Mesangial cell (primary cell): ENCODE data around the genes ELOVL5, GFRAL and HMGCLL1.

DNA sequence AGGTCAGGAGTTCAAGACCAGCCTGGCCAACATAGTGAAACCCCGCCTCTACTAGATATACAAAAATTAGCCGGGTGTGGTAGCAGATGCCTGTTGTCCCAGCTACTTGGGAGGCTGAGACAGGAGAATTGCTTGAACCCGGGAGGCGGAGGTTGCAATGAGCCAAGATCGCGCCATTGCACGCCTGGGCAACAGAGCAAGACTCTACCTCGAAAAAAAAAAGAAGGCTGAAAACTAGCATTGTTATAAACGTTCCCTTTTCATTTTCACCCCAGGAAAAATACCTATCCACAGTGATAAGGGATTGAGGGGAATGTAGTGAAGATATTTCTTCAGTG is 9.3 kb downstream of the GSTA4 start:
- RAMPAGE, long total RNA: no peak

- RAMPAGE, long total RNA: no peak
Observed at GRCh38 chr6:53320777-53321414, 27.9 kb downstream of the ELOVL5 start.

DNA sequence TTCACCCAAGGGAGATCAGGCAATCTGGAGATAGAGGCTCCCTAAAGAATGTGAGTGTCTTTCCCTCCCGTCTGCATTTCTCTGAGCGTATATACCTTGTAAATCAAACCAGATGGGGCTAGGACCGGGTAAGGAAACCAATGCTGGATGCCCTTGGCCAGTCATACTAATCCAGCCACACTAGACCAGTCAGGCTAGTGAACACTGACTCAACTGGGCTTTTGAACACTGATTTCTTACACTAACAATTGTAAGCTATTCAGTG is 8.0 kb downstream of the ELOVL5 start:
- RAMPAGE, long total RNA: no peak

DNA sequence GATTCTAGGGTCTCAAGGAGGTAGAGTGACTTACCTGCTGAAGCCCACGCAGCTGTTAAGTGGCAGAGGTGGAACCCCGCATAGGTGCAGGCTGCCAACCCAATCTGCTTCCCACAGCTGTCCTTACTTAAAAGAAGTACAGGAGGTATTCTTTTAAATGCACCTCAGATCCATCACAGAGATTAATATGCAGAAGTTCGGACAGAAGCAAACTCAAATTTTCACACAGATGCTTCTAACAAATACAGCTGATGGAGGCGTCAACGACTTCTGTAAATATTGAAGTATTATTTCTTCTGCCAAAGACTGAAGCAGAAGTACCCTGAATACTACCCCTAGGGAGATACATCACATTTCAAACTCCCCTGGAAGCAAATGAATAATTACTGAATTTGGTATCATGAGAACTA is 6.8 kb downstream of the ELOVL5 start:
- RAMPAGE, long total RNA: no peak

DNA sequence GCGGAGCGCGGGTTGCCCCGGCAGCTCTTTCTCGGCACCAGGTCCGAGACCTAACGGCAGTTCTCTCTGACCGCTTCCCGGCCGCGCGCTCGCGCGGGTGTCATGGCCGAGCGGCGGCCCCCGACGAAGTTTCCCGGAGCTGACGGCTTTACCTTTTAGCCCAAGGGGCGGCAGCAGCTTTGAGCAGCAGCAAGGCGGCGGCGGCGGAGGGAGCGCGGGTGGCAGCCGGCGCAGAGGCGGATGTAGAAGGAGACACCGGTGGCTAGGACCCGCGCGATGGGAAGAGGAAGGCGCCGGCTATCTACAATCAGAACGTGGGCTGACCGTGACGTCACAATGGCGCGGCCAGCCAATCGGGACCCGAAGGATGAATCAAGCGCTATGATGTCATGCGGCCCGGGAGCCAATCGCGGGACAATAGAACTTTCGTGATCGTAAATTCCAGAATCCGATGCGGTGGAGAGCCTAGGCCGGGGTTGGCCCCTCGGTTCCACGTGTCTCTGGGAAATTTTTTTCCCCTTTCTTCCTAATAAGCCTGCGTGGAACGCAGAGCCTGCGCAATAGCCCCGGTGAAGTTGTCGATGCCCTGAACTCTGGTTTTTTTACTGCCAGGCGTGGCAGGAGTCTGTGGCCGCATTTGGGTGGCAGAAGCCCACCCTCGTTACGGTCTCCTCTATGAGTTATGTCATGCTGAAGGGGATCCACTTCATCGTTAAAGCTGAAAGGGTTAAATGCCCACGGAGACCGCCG is at the start of gene ELOVL5:
Gene ELOVL5 (minus strand): TSS at position 286 of the 750 bp plus-strand sequence.
- RAMPAGE, long total RNA: start-site peak on the minus strand centred at position 280 of the sequence, 60 bp wide, 428 reads; start-site peak on the minus strand centred at position 489 of the sequence, 79 bp wide, 41 reads

- RAMPAGE, long total RNA: no peak
Observed at GRCh38 chr6:53358721-53359267, 10.0 kb upstream of the ELOVL5 start.

GRCh38 chr6:53627636-53628927 is 37.5 kb downstream of the KLHL31 start:
- RAMPAGE, long total RNA: no peak

- RAMPAGE, long total RNA: no peak
Observed at GRCh38 chr6:53746274-53746763, 48.5 kb upstream of the LRRC1 start.

DNA sequence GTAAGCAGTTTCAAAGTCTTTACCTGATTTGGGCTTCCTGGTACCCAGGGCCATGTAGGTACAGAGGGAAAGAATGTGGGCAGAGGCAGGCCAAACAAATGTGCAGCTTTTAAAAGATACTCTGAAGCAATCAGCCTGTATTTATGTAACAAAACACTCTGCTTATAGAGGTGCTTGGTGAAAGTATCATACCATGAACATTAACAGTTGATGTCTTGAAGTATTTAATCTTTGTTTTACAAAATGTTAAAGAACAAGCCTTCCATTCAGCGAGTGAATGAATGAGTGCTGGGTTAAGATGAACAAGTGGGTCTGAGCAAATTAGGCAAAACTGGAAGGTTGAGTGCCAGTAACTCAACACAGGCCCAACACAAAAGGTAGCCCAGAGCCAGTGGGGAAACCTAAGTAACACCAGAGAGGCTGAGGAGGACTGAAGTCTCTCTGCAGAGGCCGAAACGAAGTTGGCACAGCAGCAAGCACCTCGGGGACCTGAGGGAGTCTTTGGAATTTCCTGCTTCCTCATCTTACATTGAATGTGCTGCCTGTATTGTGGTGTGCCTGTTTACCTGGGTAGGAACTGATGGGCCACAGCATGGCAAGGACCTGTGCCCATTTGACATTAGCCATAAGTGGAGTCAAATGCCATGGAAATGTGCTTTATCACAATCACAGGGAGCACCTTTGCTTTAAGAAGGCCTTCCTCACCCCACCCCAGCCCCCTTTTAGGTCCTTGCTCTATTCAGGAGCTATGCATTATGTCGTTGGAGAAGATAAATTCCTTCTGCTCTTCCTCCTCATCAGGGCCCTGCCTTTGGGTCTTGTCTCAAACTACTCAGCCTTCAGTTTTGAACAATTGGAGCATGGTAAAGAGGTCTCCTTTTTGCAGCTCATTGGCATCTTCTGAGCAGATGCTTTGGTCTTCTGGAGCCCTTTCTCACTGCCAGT is 60.5 kb downstream of the LRRC1 start:
- RAMPAGE, long total RNA: no peak

DNA sequence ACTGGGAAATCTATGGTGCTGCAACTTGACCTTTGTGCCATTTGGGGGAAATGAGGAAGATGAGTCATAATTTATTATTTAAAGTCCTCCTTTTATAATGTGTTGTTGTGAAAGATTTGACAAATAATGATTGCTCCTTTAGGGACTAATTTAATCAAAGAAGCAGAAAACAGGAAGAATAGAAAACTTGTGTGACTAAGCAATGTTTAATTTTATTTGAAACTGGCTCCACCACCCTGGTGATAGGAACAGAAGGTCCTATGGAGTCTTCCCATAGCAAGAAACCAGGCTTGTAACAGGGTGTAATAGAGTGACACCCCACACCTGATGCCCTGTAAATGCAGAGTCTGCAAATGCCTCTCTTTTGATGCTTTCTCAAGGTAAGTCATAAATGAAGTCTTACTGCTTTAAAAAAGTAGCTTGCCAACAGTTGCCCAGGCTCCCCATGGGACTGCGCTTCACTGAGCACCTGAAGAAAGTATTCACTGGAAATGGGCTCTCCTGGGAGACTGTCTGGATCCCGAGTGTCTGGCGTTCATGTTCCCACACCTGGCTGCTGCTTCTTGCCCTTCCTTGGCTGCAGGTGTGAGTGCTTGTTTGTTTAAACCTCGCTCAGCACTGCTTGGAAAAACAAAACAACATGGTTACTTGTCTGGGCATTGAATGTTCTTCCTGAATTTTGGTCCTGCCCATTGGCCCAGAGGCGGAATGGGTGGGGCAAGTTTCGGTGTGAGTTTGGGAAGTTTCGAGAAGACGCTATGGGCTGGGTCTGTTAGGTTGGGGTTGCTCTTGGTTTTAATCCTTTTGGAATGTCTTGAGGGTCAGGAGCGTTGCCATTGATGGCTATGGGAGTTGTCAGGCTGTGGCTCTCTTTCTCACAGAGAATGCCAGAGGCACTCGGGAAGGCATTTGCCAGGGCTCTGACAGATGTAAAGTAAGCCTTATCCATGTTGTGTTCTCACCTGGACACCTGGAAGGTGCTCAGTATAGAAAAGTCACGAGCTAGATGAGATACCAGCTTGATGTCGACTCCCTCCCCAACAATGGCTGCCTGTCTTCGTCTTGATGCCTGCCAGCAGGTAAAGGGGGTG is 134.7 kb downstream of the LRRC1 start:
- RAMPAGE, long total RNA: no peak

DNA sequence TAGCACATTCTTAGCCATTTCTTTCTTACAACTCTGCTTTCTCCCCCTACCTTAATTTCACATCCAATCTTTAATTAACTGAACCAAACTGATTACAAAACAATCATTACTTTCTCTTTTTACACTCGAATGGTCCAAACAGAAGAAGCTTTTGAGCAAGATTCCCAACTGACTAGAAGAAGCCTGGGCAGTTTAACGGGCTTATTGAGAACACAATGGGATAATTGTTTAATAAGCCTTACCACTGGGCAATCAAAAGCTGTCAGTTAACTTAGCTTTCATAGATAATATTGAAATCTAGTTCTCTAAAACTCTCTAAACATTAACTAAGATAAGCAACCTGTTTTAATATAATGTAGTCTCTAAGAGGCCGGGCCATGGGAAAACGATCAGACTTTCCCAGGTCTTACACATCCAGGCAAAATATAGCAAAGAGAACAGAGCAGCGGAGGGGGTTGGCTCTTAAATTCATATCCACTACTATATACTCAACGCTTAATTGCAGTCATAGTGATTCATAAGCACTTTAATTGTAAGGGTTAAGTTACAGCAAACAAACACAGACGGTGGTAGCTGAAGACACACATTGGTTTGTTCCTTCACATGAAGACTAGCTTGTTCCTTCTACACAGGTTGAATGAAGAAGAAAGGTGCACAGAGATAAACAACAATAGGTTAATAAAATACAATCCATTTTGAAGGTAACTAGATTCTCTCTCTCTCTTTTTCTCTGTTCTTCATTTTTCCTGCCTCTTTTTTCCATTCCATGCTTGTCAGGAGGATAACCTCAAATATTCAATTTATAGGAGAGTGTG is 128.0 kb upstream of the FAM83B start:
- RAMPAGE, long total RNA: no peak

DNA sequence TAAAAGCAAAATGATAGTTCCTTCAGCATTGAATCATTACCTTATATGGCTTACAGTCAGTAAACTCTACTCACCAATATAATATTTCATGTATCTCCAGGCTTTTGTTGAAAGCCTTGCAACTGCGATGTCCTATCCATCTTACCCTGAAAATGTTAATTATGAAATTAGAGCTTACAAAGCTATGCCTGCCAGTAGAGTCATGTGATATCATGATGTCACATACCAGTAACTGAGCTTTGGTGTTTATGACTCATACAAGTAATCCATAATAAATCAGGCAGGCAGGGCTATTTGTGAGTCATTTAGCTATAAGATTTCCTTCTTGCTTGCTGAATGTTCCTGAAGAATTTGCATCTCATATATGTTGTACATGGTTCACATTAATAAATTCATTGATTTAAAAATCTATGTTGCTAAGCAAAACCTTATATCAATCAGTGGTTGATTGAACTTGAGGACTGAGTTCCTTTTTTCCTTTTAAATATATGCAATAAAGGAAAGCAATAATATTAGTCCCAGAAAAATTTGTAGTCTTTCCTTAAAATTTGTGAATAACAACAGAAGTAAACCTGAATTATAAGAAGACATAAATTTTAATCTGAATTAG is 44.8 kb upstream of the FAM83B start:
- RAMPAGE, long total RNA: no peak

DNA sequence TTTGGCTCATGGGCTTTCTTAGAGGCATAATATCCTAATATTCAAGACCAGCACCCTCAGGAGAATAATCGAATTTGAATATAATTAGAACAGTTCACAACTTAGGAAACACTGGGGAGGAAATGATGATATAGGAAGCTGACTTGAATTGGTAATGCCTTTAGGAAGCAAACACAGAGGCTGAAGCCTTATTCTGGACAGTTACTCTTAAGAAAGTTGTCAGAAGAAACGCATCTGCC is at the start of gene GFRAL:
Gene GFRAL (plus strand): TSS at position 189 of the 239 bp plus-strand sequence.
- RAMPAGE, long total RNA: no peak

GRCh38 chr6:55578496-55579580 is at the start of gene HMGCLL1:
Gene HMGCLL1 (minus strand): TSS chr6:55579192.
- RAMPAGE, long total RNA: no peak

DNA sequence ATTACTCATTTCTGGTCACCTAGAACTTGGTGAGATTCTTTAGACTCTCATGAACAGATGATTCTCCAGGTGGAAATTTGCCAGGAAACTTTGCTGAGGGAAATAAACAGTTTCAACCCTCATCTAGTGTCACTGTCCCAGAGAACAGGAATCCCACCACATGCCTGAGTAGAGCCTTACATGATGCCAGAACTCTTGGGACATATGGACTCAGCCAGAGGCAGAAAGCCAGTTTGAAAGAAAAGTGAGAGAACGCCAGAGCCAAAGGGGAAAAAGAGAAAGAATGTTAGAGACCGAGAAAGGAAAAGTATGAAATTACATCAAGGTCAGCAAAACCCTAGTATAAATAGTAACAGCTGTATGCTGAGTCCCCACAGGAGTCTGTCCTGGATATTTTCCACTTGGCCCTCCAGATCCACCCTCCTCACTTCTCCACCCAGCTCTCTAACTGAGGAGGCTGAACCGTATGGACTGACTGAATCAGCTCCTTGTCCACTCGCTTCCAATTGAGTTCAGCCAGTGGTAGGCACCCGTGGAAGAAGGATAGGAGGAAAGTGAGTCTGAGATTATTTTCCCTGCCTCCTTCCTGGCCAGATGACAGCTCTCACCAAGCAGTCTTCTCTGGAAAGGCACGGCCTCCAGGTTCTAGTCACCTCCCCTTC is 127.6 kb upstream of the COL21A1 start:
- RAMPAGE, long total RNA: no peak

- RAMPAGE, long total RNA: no peak
Observed at GRCh38 chr6:56400304-56400722, 152.9 kb upstream of the COL21A1 start.

DNA sequence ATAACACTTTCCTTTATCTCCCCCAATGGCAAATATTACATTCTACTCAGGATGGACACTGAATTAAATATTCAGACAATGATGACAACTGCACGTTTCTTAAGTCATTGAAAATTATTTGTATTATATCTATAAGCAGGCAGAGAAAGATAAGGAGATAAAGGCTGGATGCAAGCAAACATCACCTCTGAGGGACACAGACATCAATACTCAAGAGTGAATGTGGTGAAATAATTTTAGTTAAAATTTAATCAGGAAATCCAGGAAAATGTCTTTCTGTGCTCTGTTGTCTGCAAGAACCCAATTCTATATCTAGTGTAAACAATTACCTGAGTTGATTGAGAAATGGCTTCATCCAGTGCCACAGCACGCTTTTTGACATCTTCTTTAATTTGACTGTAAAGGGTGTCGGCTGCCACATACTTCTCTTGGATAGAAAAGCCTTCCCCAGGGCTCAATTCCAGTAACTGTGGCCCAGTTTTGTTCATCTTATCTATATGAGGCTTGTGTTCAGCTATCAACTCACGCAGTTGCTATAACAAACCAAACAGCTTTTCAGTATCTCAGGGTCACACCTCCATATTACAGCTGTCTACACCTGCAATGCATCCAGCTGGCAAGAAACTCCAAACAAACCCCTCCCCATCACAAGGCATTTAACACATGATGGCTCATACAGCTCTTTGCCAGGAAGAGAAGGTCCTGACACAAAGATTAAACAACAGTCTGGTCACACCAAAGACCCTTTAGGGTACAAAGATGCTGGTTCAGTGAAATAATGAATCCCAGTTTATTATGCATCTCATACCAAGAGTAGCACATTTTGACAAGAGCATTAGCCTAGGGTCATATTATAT is 263.7 kb upstream of the COL21A1 start:
- RAMPAGE, long total RNA: no peak

GRCh38 chr6:56540639-56541695 is 293.6 kb upstream of the COL21A1 start:
- RAMPAGE, long total RNA: no peak

GRCh38 chr6:56598371-56598776 is 351.0 kb upstream of the COL21A1 start:
- RAMPAGE, long total RNA: no peak

GRCh38 chr6:56839023-56839481 is 115.6 kb downstream of the DST start:
- RAMPAGE, long total RNA: no peak